Measurements from ENCODE around the genes BLTP3B and SLC41A2.

DNA sequence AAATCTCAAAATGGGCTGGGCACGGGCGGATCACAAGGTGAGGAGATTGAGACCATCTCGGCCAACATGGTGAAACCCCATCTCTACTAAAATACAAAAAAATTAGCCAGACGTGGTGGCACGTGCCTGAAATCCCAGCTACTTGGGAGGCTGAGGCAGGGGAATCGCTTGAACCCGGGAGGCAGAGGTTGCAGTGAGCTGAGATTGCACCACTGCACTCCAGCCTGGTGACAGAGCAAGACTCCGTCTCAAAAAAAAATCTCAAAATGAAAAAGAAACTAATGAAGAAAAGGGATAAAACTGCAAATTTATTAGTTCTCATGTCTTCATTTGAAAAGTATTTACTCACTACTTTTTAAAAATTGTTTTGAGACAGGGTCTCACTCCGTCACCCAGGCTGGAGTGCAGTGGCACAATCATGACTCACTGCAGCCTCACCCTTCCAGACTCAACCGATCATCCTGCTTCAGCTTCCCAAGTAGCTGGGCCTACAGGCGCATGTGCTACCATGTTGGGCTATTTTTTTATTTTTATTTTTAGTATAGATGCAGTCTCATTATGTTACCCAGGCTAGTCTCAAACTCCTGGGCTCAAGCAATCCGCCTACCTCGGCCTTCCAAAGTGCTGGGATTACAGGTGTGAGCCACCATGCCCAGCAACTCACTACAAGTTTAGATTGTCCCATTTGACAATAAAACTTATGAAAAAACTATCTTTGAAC lies 35.1 kb downstream of the BLTP3B start:
- PRO-cap, 4 experiments: no peak in any of the 4 experiments
- RAMPAGE, long total RNA, 4 experiments: no peak in any of the 4 experiments

DNA sequence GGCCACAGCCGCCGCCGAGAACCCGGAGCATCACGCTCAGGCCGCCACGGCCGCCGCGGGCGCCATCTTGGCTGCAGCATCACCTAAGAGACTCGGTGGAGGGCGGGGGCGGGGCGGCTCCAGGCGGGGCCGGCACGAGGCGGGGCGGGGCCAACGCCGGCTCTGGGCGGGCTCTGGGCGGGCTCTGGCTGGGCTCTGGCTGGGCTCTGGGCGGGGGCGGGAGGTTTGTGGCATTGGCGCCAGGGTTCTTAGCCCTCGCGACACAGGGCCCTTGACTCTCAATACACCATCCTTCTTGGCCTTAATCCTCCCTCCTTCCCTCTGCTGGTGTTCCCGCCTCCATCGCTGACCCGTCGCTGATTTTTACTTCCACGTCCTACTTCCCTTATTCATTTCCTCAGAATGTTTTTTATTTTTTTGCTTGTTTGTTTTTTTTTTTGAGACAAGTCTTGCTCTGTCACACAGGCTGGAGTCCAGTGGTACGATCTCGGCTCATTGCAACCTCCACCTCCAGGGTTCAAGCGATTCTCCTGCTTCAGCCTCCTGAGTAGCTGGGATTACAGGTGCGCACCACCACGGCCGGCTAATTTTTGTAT lies at the start of gene BLTP3B:
Gene BLTP3B, minus strand, starts transcription at position 94 of the 596 bp plus-strand sequence.
- PRO-cap, 4 experiments: peak in 4 of 4 experiments; most common plus-strand start position 233 of the sequence (in 3); most common minus-strand start position 85 of the sequence (in 4)
- RAMPAGE, long total RNA, 4 experiments: start-site peak on the plus strand in 1 of 4 experiments, centred at position 460 of the sequence, 17 reads per replicate; start-site peak on the minus strand in 3 of 4 experiments, centred at positions 76 to 93 of the sequence, 77 to 538 reads per replicate

DNA sequence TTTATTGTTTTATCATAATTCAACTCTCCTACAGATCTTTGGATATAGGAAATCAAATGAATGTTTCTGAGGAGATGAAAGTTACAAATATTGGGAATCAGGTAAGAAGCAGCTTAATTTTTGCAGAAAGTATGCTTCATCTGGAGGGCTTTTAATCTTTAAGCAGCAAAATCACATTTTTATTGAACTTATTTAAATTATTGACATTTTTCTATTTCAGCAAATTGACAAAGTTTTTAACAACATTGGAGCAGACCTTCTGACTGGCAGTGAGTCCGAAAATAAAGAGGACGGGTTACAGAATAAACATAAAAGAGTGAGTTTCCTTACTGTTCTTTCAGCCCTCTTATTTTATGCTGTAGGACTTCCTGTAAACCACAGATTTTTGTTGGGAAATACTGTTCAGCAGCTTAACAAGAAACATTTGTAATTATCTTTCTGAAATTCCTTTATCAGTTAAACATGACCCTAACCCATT lies 21.2 kb upstream of the SLC17A8 start:
- PRO-cap, 4 experiments: no peak in any of the 4 experiments
- RAMPAGE, long total RNA, 4 experiments: no peak in any of the 4 experiments

GRCh38 chr12:100555730-100556248 lies 17.7 kb upstream of the GAS2L3 start:
- PRO-cap, 4 experiments: no peak in any of the 4 experiments
- RAMPAGE, long total RNA, 4 experiments: no peak in any of the 4 experiments

- PRO-cap, 4 experiments: peak in 1 of 4 experiments; most common plus-strand start chr12:101540339 (in 1)
- RAMPAGE, long total RNA, 4 experiments: no peak in any of the 4 experiments
These were observed 54.6 kb upstream of the MYBPC1 start for GRCh38 chr12:101540059-101540609.

- PRO-cap, 4 experiments: no peak in any of the 4 experiments
- RAMPAGE, long total RNA, 4 experiments: no peak in any of the 4 experiments
These were observed 19.3 kb upstream of the CHPT1 start for GRCh38 chr12:101678189-101678487.

- PRO-cap, 4 experiments: no peak in any of the 4 experiments
- RAMPAGE, long total RNA, 4 experiments: no peak in any of the 4 experiments
These were observed 20.5 kb downstream of the CHPT1 start for GRCh38 chr12:101717708-101718489.

DNA sequence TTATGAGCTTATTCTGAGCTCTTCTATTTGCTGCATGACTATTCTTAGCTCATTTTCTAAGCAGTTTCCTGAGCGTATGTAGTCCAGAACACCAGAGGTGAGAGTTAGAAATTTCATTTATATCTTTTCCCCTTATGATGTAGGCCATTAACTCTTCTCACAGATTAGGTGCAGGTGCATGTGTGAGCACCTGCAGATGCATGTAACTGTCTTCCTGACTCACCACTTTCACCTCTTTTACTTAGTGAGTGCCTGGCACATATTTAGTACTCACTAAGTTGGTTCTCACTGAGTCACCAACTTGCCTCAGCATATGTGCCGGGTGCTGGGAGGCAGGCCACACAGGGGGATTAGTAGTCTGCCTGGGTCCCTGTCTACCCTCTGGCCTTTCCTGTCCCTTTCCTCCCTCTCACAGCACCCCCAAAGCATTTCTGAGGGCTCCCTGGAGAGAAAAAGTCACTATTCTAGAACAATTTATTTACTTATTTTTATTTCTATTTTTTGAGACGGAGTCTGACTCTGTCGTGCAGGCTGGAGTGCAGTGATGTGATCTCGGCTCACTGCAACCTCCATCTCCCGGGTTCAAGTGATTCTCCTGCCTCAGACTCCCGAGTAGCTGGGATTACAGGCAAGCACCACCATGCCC lies 33.2 kb upstream of the SYCP3 start:
- PRO-cap, 4 experiments: no peak in any of the 4 experiments
- RAMPAGE, long total RNA, 4 experiments: no peak in any of the 4 experiments

- PRO-cap, 4 experiments: no peak in any of the 4 experiments
- RAMPAGE, long total RNA, 4 experiments: no peak in any of the 4 experiments
These were observed 42.2 kb downstream of the PAH start for GRCh38 chr12:102874720-102875281.

GRCh38 chr12:102920253-102920451 lies 3.1 kb upstream of the PAH start:
- PRO-cap, 4 experiments: no peak in any of the 4 experiments
- RAMPAGE, long total RNA, 4 experiments: no peak in any of the 4 experiments

GRCh38 chr12:102920452-102920897 lies 3.4 kb upstream of the PAH start:
- PRO-cap, 4 experiments: no peak in any of the 4 experiments
- RAMPAGE, long total RNA, 4 experiments: no peak in any of the 4 experiments

DNA sequence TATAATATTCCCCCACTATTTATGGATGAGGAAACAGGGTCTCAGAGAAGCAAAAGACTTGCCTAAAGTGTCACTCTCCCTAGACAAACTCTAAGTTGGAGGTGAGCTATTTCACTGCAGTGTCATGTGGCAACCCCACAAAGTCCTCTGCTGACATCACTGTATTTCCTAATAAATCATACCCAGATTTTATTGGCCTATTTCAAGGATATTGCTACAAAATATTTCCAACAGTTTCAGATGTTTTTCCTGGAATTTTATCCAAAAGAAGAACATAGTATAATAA lies 215.0 kb downstream of the ASCL1 start:
- PRO-cap, 4 experiments: no peak in any of the 4 experiments
- RAMPAGE, long total RNA, 4 experiments: no peak in any of the 4 experiments

GRCh38 chr12:103441264-103442084 lies 54.3 kb downstream of the C12orf42 start:
- PRO-cap, 4 experiments: peak in 4 of 4 experiments; most common minus-strand start chr12:103441655 (in 4)
- RAMPAGE, long total RNA, 4 experiments: start-site peak on the minus strand in 3 of 4 experiments, at chr12:103441561-103441670 at its widest, 156 to 298 reads per replicate

DNA sequence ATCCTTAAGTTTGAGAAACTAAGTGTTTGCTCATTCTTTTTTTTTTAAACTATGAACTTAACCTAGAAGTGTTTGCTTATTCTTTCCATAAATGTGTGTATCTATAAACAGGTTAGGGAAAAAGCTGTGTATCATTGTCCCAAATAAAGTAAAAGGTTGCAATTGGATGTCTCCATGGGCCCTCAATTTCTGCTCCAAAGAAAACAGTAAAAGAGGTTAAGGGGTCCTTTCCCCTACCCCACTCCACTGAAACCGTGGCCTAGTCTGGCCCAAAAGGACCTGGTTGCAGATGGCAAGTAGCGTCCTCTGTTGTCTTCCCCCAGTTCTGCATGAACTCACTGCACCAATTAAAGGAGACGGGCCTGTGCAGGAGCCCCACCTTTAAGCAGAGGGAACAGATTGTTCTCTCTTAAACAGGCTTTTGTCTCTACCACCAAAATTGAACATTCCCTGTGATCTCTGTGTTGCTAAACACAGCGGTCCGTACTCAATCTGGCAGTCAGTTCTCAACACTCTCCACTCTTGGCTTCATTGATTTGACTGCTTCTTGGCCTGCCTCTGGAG lies 7.7 kb upstream of the NT5DC3 start:
- PRO-cap, 4 experiments: no peak in any of the 4 experiments
- RAMPAGE, long total RNA, 4 experiments: no peak in any of the 4 experiments

- PRO-cap, 4 experiments: no peak in any of the 4 experiments
- RAMPAGE, long total RNA, 4 experiments: no peak in any of the 4 experiments
These were observed 18.2 kb upstream of the NT5DC3 start for GRCh38 chr12:103858988-103859808.

DNA sequence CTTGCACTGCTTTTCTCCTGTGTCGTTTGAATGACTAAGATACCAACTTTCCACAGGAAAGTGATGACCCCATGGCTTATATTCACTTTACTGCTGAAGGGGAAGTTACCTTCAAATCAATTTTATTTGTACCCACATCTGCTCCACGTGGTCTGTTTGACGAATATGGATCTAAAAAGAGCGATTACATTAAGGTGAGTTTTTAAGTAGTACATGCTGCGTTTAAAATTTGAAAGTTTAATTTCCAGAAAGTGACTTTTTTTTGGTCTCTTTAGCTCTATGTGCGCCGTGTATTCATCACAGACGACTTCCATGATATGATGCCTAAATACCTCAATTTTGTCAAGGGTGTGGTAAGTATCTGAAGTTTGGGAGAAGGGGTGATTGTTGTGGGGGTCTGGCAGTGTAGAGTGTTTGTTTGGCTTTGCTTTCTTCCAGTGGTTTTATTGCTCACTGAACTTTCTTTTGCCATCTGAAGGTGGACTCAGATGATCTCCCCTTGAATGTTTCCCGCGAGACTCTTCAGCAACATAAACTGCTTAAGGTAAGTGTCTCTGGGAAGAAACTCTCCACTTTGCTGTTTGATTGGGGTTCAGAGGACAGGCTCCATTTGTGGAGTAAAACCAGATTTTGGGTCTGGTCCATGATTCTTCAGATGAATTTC lies 11.3 kb downstream of the HSP90B1 start:
- PRO-cap, 4 experiments: no peak in any of the 4 experiments
- RAMPAGE, long total RNA, 4 experiments: no peak in any of the 4 experiments

DNA sequence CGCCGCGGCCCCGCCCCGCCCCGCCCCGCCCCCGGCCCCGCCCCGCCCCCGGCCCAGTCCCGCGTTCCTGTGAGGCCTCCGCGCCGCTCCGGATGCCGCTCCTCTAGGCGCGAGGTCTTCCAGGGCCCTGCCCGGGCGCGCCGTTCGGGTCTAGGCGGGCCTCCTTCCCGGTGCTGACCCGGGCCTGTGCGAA lies 207 bp upstream of the NFYB start:
- PRO-cap, 4 experiments: peak in 4 of 4 experiments; most common plus-strand start position 56 of the sequence (in 4)
- RAMPAGE, long total RNA, 4 experiments: no peak in any of the 4 experiments

DNA sequence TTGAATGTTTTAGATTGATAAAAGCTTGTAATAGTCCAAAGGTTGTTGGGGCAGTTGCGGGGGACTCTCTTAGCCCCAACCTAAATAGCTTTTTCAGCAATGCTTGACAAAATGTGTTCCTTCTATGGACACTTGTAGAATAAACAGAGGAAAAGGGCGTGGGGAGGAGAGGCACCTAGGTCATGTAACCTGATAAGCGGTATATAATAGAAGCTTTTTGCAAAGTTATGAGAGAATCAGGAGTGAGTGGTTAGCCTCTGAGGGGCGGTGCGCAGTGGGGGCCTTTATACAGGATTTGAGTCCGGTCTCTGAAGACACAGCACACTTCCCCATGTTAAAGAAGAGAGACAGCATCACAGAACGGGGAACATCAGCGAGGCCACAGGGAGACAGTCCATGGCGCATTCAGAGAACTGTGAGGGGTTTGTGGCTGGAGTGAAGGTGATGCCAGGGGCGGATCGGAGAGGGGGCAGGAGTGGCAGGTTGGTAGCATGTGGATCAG lies 150.6 kb downstream of the CHST11 start:
- PRO-cap, 4 experiments: no peak in any of the 4 experiments
- RAMPAGE, long total RNA, 4 experiments: no peak in any of the 4 experiments

GRCh38 chr12:104649276-104650466 lies 192.9 kb downstream of the CHST11 start:
- PRO-cap, 4 experiments: no peak in any of the 4 experiments
- RAMPAGE, long total RNA, 4 experiments: no peak in any of the 4 experiments

DNA sequence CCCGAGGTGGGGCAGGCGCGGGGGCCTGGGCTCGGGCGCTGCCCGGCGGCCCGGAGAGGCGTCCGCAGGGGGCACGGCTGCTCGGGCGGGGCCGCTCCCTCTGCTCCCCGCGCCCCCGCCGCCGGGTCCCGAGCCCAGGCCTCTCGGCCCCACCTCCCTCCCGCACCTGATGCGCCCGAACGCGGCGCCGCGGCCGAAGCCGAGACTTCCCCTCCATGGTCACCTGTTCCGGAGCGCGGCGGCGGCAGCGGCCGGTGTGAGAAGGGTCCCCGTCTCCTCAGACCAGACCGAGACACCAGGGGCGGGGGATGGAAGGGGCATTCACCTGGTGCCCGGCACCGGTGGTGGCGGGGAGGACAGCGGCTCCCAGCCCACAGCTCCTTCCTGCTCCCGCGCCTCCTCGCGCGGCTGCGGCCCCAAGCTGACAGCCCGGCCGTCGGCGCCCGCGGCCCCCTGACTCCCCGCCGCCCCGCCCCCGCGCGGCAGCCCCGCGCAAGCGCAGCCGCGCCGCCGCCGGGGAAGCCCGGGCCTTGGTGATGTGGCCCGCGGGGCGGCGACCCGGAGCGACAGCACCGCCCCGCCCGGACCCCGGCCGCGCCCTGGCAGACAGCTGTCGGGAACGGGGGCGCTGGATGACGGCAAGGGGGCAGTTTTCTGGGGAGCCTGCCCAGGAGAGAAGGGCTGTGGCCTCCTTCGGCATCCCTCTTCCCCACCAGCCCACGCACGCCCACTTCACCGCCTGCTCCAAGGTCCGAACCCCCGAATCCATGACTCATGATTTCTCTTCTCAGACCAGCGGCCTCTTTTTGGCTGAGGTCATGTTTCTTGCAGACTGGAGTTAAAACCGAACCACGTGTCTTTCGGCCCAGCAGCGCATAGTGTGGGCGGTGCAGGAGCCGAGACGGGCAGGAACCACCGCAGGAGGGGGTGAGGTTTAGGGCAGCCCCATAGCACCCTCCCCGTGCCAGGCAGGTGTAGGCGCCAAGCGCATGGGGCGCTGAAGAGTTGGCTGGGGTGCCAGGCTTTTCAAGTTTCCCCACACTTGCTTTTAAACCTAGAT lies at the start of gene SLC41A2:
Gene SLC41A2, minus strand, starts transcription at position 426 of the 1,060 bp plus-strand sequence.
- PRO-cap, 4 experiments: peak in 4 of 4 experiments; most common plus-strand start position 613 of the sequence (in 3); most common minus-strand start position 721 of the sequence (in 4)
- RAMPAGE, long total RNA, 4 experiments: start-site peak on the minus strand in 2 of 4 experiments, centred at positions 418 to 421 of the sequence, 38 to 99 reads per replicate